ENCODE measurements around the gene TAAR2.

- PRO-cap, 6 experiments: no peak in any of the 6 experiments
- RAMPAGE, long total RNA, 2 experiments: no peak in any of the 2 experiments
- RRBS: no CpG with 5 or more reads among the region's 4 CpGs
Observed at GRCh38 chr6:130371958-130372324, 6.1 kb downstream of the TMEM200A start.

DNA sequence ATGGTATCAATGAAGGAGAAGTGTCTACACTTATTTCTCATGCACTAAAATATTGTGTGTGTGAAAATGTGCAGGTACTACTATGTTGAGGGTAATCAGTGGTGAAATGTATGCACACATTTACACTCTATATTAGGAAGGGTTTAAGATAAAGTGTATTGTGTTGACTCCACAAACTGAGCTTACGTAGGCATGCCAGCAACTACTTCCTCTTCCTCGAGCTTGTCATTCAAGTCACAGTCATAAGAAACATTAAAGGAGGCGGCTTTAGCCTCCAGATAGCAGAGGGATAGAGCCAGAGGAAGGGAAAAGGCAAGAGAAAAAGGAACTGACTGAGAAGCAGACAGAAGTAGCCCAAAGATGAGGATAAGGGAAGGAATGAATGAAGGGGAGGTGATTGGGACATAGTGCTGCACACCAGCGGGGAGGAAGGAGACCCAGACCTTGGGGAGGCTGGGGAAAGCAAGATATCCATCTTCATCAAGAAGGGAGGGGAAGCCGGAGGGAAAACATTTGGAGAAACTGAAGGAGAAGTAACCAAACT is 55.2 kb downstream of the SMLR1 start:
- PRO-cap, 6 experiments: peak in 2 of 6 experiments; most common plus-strand start position 284 of the sequence (in 2)
- RAMPAGE, long total RNA, 2 experiments: no peak in any of the 2 experiments
- RRBS: no CpG with 5 or more reads among the region's 5 CpGs

DNA sequence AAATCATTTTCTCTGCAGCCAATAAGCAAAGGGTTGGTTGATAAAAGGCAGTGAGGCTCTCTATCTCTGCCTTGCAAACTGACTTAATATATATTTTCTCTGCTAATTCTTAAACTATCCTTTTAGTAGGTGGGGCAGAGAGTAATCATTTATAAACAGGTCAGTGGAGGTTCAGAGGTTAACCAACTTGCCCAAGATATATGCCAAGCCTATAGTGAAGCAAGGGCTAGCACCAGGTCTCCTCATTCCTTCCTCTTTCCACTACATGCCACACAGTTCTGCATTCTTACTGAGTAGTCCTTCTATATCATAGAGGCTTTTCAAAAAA is 8.4 kb downstream of the ARG1 start:
- PRO-cap, 6 experiments: no peak in any of the 6 experiments
- RAMPAGE, long total RNA, 2 experiments: no peak in any of the 2 experiments

DNA sequence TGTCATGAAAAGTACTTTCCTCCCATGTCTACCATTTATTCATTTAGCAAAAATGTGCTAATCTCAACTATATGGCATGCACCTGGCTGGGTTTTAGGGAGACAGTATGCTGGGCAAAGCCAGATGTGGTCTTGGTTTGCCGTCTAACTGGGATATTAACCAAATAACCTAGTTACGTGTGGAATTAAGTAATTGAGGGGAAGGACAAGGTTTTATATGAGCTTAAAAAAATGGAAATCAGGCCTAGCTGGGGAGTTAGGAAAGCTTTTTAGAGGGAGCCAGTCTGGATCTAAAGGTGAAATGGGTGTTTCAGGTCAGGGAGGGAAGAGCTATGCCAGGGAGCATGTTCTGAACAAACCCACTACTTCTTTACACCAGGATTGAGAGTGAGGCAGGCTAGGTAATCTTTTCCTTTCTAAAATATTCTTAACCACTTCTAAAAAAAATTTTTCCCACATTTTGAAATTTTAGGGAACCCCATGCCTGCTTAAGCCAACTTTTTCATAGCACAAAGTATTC is 41.4 kb downstream of the ENPP1 start:
- PRO-cap, 6 experiments: no peak in any of the 6 experiments
- RAMPAGE, long total RNA, 2 experiments: no peak in any of the 2 experiments
- RRBS: no CpG with 5 or more reads among the region's 2 CpGs

GRCh38 chr6:131901853-131902169 is 49.4 kb downstream of the CCN2 start:
- PRO-cap, 6 experiments: no peak in any of the 6 experiments
- RAMPAGE, long total RNA, 2 experiments: no peak in any of the 2 experiments
- RRBS: no CpG with 5 or more reads among the region's 10 CpGs

DNA sequence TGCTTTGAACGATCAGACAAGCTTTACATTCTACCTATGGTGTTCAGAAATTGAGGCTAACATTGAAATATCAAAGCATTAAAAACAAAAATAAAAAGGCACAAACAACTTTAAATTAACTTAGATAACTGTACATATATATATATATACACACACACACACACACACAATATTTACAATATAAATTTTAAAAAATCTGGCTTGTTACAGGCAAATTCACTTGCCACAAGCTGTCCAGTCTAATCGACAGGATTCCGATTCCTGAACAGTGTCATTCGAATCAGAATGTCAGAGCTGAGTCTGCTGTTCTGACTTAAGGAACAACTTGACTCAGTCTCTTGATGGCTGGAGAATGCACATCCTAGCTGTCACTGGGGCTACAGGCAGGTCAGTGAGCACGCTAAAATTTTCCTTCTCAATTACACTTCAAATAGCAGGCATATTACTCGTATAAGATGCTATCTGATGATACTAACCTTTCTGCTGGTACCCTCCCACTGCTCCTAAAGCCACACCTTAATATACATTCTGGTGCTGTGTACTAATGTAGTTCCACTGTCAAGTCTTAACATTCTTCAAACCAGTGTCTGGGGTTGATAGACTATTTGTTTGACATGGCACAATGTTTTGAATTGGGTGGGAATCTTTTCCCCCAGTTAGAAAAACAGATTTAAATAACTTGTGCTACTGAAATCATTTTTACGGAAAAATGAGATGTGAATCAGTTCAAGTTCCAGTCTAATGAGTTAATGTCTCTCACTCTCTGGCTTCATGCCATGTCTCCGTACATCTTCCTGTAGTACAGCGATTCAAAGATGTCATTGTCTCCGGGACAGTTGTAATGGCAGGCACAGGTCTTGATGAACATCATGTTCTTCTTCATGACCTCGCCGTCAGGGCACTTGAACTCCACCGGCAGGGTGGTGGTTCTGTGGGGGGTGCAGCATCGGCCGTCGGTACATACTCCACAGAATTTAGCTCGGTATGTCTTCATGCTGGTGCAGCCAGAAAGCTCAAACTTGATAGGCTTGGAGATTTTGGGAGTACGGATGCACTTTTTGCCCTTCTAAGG is 2.3 kb downstream of the CCN2 start:
- PRO-cap, 6 experiments: no peak in any of the 6 experiments
- RAMPAGE, long total RNA, 2 experiments: no peak in any of the 2 experiments
- RRBS: 19% methylated on average over 4 of the region's 18 CpGs

DNA sequence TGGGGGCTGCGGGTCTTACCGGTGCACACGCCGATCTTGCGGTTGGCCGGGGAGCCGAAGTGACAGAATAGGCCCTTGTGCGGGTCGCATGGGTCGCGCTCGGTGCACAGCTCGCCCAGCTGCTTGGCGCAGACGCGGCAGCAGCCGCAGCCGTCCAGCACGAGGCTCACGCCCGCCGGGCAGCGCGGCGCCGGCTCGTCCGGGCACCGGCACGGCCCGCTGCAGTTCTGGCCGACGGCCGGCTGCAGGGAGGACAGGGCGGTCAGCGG is 487 bp downstream of the CCN2 start:
- PRO-cap, 6 experiments: peak in 4 of 6 experiments; most common plus-strand start position 224 of the sequence (in 4); most common minus-strand start position 225 of the sequence (in 1)
- RAMPAGE, long total RNA, 2 experiments: no peak in any of the 2 experiments
- RRBS: 1% methylated on average over 3 of the region's 36 CpGs

- PRO-cap, 6 experiments: no peak in any of the 6 experiments
- RAMPAGE, long total RNA, 2 experiments: no peak in any of the 2 experiments
- RRBS: no CpG with 5 or more reads among the region's 5 CpGs
Observed at GRCh38 chr6:131976485-131976967, 25.4 kb upstream of the CCN2 start.

DNA sequence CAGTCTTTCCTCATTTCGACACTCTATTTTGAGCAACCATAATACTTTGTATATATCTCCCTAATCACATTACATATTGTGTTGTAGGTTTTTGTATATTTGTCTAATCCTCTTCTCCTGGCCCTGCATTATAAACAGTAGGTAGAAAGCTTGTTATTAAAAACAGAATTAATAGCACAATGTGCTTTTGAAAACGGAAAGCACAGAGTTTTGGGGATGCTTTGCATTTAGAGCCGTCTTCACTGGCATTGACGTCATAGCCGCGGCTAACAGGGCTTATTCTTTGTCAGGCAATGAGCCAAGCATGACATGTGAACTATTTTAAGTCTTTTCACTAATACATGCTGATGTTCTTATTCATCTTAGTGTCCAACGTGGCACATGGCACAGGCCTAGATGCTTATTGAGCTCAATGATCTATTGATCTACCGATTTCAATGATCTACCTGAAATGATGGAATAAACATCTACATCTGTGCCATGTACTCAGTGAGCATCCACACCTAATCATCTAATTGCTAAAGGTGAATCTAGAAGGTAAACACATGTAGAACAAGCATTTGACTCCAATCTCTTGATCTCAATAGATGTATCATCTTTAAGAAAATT is 47.4 kb upstream of the CCN2 start:
- PRO-cap, 6 experiments: peak in 1 of 6 experiments; most common minus-strand start position 250 of the sequence (in 1)
- RAMPAGE, long total RNA, 2 experiments: no peak in any of the 2 experiments
- RRBS: no CpG with 5 or more reads among the region's 8 CpGs

GRCh38 chr6:132333469-132334026 is 67.7 kb downstream of the MOXD1 start:
- PRO-cap, 6 experiments: no peak in any of the 6 experiments
- RAMPAGE, long total RNA, 2 experiments: no peak in any of the 2 experiments
- RRBS: no CpG with 5 or more reads among the region's 5 CpGs

- PRO-cap, 6 experiments: peak in 2 of 6 experiments; most common plus-strand start chr6:132392210 (in 2)
- RAMPAGE, long total RNA, 2 experiments: no peak in any of the 2 experiments
- RRBS: no CpG with 5 or more reads among the region's 9 CpGs
Observed at GRCh38 chr6:132391756-132392277, 9.5 kb downstream of the MOXD1 start.

DNA sequence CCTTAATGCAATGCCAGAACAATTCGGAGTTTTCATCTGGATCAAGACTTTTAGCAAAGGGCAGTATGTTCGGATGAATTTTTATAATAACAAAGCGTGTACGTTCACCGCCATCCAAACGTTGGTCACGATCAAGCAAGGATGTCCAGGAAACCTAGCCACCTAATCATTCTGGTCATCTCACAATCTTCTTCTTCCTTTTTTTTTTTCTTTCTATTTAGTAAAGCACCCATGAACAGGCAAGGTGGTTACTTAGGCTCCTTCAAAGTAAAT is 1.1 kb downstream of the MOXD1 start:
- PRO-cap, 6 experiments: no peak in any of the 6 experiments
- RAMPAGE, long total RNA, 2 experiments: no peak in any of the 2 experiments
- RRBS: no CpG with 5 or more reads among the region's 7 CpGs

DNA sequence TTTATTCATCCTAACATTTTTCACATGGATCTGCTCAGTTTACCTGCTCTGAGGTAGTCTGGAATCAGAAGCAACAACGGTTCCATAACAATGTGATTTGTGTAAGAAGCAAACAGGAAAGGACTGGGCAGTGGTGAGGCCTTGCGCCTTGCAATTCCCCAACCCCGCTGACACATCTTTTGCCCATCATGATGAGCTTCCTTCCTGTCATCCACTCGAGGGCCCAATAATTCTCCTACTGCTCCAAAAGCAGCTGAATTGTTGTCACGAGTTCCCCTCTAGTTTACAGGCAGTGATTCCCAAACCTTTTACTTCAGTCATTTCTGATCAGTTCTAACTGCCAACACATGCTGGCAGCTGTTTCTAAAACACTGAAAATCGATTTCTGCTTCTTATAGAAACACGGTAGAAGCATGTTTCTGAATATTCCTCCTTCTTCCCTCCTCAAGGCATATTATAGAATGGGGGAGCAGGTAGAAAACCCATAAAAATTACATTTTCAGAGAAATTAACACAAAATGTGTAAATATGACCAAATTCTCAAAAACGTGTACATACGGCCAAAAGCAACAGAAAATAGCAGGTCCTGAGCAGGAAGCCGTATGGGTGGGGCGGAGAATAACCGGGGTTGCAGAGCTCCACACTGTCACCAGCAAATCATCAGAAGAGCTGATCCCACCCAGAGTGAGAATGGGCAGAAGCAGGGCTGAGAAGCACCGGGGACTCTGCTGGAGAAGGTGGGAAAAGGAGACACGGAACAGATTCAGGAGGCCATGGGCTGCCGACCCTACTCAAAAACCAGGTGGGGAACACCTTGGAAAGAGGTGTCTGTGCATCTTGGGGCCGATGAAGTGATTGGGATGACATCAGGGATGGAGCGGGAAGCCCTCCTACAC is 22.6 kb downstream of the STX7 start:
- PRO-cap, 6 experiments: peak in 2 of 6 experiments; most common plus-strand start position 316 of the sequence (in 2)
- RAMPAGE, long total RNA, 2 experiments: no peak in any of the 2 experiments
- RRBS: 23% methylated on average over 2 of the region's 17 CpGs

- PRO-cap, 6 experiments: no peak in any of the 6 experiments
- RAMPAGE, long total RNA, 2 experiments: no peak in any of the 2 experiments
- RRBS: no CpG with 5 or more reads among the region's 3 CpGs
Observed at GRCh38 chr6:132513850-132514293, 956 bp upstream of the STX7 start.

- PRO-cap, 6 experiments: no peak in any of the 6 experiments
- RAMPAGE, long total RNA, 2 experiments: no peak in any of the 2 experiments
- RRBS: no CpG with 5 or more reads among the region's 6 CpGs
Observed at GRCh38 chr6:132624122-132624517, at the start of gene TAAR2. TSS of gene TAAR2 (minus strand) at chr6:132624275.

GRCh38 chr6:133099585-133100253 is 141.4 kb upstream of the EYA4 start:
- PRO-cap, 6 experiments: no peak in any of the 6 experiments
- RAMPAGE, long total RNA, 2 experiments: no peak in any of the 2 experiments
- RRBS: no CpG with 5 or more reads among the region's 3 CpGs

DNA sequence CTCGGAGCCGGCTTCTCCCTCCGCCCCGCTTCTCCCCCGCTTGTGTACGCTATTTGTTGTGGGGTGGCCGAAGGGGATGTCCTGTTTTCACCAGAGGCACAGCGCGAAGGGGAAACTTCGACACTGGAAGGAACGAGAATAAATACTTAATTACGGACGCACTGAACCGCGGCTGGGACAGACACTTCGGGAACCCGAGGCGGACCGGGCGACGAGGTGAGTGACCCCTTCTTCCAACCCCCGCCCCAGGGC is 303 bp downstream of the EYA4 start:
- PRO-cap, 6 experiments: no peak in any of the 6 experiments
- RAMPAGE, long total RNA, 2 experiments: start-site peak on the plus strand in 2 of 2 experiments, centred at positions 60 to 64 of the sequence, 56 to 64 reads per replicate
- RRBS: 3% methylated on average over 4 of the region's 22 CpGs

DNA sequence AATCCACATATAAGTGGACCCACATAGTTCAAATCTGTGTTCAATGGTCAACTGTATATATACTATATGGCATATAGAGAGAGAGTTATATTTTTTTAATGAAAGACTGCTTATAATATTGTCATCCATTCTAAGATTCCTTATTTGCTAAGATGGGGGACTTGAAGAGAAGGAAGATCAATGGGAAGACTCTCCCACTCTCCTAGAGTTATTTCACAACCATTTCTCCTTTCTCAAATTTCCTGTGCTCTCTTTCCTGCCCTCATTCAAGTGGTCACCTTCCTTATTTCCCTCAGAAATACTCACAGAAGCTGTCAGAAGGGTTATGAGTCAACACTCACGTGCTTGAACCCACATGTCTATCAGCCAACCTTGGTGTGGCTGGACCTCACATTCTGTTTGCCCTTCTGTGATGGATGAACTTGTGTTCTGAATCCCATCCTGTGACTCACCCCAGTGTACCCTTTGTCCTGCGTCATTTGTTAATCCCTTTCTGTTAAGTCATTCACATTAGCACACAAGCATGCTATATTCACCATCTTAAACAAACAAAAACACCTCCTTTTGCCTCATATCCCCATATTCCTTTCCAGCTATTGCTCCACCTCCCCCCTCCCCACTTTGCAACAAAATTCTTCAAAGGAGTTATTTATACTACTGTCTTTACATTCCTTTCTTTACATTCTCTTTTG is 279.4 kb upstream of the TCF21 start:
- PRO-cap, 6 experiments: no peak in any of the 6 experiments
- RAMPAGE, long total RNA, 2 experiments: no peak in any of the 2 experiments
- RRBS: no CpG with 5 or more reads among the region's 2 CpGs

GRCh38 chr6:133951688-133952798 is 981 bp upstream of the TBPL1 start:
- PRO-cap, 6 experiments: peak in 6 of 6 experiments; most common plus-strand start chr6:133952074 (in 4); most common minus-strand start chr6:133952366 (in 5)
- RAMPAGE, long total RNA, 2 experiments: start-site peak on the plus strand in 1 of 2 experiments, at chr6:133952422-133952526 at its widest, 17 reads per replicate
- RRBS: 2% methylated on average over 12 of the region's 68 CpGs

DNA sequence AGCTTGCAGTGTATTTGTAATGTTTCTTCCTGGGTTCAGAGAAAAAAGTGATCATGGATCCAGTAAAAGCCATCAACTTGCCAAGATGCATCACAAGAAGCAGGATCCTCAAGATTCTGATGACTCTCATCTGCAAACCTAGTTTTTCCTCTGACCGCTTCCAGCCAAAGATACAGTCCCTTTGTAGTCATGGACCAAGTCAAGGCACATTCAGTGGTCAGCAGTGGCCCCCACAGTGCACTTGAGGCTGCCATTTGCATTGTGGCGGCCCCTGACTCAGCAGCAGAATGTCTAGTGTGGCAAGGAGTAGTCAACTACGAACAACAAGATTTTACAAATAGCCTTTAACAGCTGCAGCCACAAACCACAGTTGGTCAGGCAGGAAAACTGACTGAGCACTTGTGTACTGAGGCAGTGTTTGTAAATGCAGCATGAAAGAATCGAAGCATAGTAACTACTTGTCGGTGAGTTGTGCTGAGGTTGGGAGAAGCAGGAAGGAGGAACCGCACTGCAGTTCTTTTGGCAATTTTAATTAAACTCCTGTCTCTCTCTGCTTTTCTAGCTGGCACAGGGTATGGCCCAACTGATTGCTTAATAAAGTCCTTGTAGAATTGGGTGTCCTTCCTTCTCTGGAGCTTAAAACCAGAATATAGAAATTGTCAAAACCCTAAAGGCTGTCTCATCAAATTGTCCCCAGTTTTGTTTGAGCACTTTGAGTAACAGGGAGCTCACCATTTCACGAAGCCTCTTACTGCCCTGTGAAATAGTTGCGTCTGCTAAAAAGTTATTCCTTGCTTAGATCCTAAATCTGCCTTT is 49.5 kb downstream of the SLC2A12 start:
- PRO-cap, 6 experiments: no peak in any of the 6 experiments
- RAMPAGE, long total RNA, 2 experiments: no peak in any of the 2 experiments
- RRBS: no CpG with 5 or more reads among the region's 8 CpGs

Data from heart left ventricle (tissue), 7 donors.